AG04450 (cell line): ENCODE measurements around the gene IL36B.

GRCh38 chr2:112848756-112849260, 12.2 kb upstream of the IL1B start:
- CAGE, long polyA plus RNA, result no peak
- RRBS, result no CpG with 5 or more reads among the region's 5 CpGs

DNA sequence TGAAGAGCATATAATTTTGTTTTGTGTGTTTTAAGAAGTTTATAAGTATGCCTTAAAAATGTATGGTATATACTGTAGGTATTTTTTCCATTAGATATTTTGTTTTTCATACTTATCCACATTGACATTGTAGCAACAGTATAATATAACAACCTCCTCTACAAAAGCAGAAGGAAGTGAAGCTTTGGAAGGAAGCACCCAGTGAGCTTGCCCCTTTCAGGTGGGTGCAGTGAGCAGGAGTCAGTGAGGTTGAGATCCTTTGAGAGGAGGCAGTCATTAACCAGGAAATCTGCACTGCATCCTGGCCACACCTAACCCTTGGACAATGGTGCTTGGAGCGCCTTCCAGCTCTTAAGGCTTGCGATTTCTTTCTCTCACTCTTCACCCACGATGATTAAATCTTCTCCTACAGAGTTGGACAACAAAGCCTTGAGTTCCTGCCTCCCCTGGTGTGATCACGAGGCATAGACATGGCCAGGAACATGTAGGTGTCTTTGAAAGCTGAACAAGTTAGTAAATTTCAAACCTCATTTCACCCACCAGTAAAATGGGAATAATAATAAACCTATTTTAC, 13.9 kb downstream of the IL37 start:
- CAGE, long polyA plus RNA, result no peak
- RRBS, result no CpG with 5 or more reads among the region's 4 CpGs

GRCh38 chr2:113052701-113053168, at the start of gene IL36B:
IL36B (minus strand) TSS chr2:113052867.
- CAGE, long polyA plus RNA, result no peak
- RRBS, result no CpG with 5 or more reads among the region's 5 CpGs

DNA sequence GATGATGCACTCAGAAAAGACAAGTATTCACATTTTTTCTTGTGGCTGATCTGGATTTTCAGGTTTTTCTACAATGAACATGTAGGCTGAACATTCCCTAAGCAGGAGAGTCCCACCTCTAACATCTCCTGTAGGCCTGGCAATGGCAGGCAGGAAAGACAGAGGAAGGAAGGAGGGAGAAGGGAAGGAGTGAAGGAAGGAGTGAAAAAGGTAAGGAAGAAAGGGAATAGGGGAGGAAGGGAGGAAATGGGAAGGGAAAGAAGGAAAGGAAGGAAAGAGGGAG, 523 bp upstream of the IL36RN start:
- CAGE, long polyA plus RNA, result no peak

GRCh38 chr2:113122186-113122730, 5.1 kb upstream of the IL1RN start:
- CAGE, long polyA plus RNA, result no peak
- RRBS, result no CpG with 5 or more reads among the region's 6 CpGs

DNA sequence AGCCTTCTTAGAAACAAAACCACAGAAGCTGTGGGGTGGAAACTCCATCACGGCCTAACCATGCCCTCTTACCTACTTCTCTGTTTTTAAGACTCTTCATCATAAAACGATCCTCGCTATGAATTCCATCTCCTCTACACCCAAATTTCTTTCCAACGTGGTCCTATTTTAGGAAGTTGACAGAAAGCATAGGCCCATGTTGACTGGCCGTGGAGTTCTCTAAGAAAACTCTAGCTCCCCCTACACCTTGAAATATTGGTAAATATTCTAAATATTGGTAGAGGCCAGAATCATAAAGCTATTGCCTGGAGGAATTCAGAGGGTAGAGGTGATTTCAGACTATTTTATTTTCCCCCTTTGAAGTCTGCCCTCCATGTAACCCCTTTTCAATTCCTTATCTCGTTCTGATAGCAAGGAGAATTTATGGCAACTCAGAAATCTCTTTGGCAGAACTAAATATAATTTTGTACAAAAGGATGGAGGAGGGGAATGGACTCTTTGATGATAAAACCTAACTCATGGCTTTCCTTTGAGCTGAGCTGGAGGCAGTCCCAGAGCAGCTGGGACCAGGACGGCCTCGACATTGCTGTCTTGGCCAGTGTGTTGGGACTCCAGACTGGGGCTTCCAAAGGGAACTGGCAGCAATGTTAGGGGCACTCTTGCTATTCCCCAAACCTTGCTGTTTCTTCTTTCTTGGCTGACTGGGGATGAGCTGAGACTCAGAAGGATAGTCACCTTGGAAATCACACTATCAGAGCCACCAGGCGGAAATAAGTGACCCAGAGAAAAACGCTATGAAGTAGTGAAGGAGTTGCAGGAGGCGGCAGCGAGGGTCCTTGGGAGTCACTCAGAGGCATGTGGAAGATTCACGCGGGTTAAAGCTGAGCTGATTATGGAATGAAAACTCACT, 47.7 kb downstream of the PAX8 start:
- CAGE, long polyA plus RNA, result no peak
- RRBS, result no CpG with 5 or more reads among the region's 14 CpGs

GRCh38 chr2:113236350-113237370, 42.1 kb downstream of the PAX8 start:
- CAGE, long polyA plus RNA, result no peak
- RRBS, result 83% methylated on average over 2 of the region's 41 CpGs

GRCh38 chr2:113245683-113246663, 32.7 kb downstream of the PAX8 start:
- CAGE, long polyA plus RNA, result no peak
- RRBS, result no CpG with 5 or more reads among the region's 7 CpGs

GRCh38 chr2:113254562-113255079, 24.1 kb downstream of the PAX8 start:
- CAGE, long polyA plus RNA, result no peak
- RRBS, result no CpG with 5 or more reads among the region's 3 CpGs

- CAGE, long polyA plus RNA, result no peak
- RRBS, result no CpG with 5 or more reads among the region's 10 CpGs
Measured at GRCh38 chr2:113282819-113283595, 4.3 kb upstream of the PAX8 start.

DNA sequence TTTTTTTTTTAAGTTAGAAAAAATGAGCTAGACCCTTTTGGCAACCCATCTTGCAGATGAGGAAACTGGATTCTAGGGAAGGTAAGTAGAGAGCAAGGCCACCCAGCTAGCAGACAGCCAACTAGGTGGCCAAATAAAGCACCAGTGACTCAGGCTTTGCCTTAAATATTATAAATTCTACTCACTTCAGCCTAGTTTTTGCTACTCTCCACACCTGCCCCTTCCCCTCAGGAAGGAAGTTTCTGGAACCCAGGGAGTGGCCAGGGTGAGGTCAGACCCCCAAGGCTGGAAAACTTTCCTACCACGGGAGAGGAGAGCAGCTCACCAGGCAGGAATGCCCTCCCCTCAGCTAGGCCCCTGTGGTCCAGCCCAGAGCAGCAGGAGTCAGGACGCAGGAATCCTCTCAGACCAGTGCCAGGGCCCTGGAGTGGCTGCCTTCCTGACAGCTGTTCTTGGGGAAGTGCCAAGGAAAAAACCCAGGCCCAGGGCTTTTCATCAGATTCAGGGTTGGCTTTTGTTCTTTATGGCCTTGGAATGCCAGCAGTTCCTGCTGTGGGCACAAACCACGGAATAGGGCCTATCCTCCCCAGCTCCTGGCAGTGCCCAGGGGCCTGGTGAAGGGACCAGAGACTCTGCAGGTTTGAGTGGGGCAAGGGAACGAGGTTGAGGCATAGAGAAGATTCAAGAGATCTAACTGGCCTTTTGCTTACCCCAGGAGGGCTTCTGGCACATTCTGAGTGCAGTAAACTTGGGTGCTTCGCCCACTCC, 5.1 kb upstream of the PAX8 start:
- CAGE, long polyA plus RNA, result no peak
- RRBS, result no CpG with 5 or more reads among the region's 5 CpGs

- CAGE, long polyA plus RNA, result no peak
- RRBS, result no CpG with 5 or more reads among the region's 4 CpGs
Measured at GRCh38 chr2:113728869-113729697, 27.4 kb downstream of the SLC35F5 start.

DNA sequence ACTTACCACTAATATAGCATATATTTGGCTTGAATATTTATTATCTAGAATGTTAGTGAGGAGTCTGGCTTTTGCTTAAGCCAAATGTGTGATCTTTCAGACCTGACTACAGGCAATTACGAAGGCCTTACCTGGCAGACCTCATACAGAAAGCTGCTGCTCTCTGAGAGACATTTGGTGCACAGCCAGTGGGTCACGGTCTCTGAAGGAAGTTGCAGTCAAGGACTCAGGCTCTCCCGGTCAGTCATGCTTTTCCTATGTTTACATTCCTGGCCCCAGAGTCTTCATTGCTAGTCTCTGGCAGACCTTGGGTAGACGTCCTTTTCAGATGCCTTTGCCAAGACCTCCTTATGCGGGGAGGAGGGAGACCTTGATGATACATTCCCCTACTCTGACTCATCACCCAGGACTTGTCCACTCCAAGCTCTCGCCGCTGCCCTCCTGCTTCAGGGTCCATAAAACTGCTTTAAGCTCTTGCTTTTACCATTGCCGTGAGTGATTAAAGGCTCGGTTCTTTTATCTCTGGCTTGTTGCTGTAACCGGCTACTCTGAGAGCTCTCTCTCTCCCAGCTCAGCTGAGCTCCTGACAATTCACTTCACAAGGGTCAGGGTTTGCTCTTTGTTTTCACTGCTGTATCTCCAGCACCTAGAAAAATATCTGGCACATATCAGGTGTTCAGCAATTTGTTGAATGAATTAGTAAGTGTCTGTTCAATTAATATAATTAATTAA, 62.0 kb upstream of the SLC35F5 start:
- CAGE, long polyA plus RNA, result no peak
- RRBS, result no CpG with 5 or more reads among the region's 10 CpGs

- CAGE, long polyA plus RNA, result no peak
- RRBS, result no CpG with 5 or more reads among the region's 12 CpGs
Measured at GRCh38 chr2:113921366-113922593, 31.9 kb downstream of the ACTR3 start.

DNA sequence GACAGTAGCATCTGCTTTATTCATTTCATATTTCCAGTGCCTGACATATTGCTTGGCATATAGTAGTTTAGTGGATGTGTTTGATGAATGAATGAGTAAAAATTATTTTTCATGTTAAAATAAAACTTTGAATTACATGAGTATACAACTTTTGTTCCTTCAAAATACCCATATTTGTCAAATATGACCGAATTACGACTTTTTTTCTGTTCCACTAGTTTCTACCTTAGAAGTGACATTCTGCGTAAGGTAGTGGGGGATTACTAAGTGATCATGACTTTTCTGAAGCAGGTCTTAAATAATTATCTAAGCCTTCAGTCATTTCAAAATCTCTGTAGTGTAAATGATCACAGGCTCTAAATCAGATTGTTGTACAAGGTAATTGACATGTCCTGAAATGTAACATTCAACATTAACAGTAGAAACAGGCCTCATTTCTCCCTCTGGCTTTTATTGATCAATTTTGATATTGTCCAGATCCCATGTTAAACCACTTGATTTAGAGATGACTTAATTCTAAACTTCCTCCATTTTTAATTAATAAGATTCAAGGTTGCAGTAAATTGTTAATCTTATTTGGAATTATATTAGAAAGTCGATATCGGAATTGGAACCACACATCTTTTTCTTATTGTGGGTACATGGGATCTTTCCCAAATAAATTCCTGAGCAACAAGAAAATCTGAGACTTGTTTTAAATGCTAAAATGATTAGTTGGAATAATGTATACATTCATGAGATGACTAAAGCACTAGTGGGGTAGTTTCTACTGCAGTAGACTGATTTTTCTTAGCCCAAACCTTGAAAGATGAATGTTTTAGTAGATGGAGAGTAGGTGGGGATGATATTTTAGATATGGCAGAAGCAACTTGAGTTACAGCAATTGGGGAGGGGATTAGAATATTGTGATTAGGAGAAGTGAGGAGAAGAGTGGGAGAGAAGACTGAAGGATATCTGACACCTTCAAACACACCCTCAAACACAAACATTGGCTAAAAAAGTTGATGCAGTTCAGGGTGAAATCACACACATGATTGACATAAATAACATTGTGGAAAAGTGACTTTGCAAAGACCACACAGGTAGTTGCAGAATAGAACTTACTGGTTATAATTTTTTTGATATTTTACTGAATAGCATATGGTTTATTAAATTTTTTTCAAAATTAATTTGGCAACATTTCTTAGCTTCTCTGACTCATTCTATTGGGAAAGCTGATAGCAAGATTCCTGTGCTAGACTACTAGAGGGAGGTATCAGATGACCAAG, 72.5 kb downstream of the ACTR3 start:
- CAGE, long polyA plus RNA, result no peak
- RRBS, result no CpG with 5 or more reads among the region's 5 CpGs

- CAGE, long polyA plus RNA, result no peak
- RRBS, result no CpG with 5 or more reads among the region's 8 CpGs
Measured at GRCh38 chr2:113963910-113964790, 74.3 kb downstream of the ACTR3 start.

DNA sequence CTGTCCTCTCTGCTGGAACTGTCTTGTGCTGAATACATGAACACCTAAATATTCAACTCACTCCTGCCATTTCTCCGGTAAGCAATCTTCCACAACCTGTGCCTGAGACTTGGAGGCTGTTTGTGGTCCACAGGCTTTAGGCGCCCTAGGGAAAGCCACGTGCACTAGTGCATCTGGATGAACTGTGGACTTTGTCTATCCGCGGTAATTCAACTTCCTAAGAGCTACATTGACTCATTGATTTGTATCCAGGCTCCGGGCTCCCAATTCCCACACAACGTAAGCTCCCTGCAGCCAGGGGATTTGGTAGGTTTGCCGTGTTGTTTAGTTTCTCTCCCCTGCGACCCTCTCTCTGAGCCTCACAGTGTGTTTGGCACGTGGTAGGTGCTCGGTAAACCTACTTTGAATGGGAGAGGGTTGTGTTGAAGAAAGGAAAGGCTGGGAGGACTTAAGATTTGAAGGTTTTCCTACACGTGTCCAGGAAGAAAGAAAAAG, 718.2 kb downstream of the DPP10 start:
- CAGE, long polyA plus RNA, result no peak
- RRBS, result no CpG with 5 or more reads among the region's 12 CpGs

DNA sequence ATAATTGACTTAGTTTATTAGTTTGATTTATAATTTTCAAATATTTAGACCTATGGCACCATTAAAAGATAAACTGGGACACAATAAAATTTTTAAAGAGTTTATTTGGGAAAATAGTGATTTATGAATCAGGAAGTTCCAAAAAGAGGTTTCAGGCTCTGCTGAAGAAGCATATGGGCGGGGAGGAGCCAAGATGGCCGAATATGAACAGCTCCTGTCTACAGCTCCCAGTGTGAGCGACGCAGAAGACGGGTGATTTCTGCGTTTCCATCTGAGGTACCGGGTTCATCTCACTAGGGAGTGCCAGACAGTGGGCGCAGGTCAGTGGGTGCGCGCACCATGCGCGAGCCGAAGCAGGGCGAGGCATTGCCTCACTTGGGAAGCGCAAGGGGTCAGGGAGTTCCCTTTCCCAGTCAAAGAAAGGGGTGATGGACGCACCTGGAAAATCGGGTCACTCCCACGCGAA, 289.2 kb upstream of the DDX18 start:
- CAGE, long polyA plus RNA, result no peak
- RRBS, result no CpG with 5 or more reads among the region's 19 CpGs

DNA sequence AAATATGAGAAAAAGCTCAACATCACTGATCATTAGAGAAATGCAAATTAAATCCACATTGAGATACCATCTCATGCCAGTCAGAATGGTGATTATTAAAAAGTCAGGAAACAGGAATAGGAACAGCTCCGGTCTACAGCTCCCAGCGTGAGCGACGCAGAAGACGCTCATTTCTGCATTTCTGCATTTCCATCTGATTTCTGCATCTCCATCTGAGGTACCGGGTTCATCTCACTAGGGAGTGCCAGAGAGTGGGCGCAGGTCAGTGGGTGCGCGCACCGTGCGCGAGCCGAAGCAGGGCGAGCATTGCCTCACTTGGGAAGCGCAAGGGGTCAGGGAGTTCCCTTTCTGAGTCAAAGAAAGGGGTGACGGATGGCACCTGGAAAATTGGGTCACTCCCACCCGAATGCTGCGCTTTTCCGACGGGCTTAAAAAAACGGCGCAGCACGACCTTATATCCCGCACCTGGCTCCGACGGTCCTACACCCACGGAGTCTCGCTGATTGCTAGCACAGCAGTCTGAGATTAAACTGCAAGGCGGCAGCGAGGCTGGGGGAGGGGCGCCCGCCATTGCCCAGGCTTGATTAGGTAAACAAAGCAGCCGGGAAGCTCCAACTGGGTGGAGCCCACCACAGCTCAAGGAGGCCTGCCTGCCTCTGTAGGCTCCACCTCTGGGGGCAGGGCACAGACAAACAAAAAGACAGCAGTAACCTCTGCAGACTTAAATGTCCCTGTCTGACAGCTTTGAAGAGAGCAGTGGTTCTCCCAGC, 10.6 kb upstream of the DDX18 start:
- CAGE, long polyA plus RNA, result no peak
- RRBS, result 79% methylated on average over 1 of the region's 33 CpGs

DNA sequence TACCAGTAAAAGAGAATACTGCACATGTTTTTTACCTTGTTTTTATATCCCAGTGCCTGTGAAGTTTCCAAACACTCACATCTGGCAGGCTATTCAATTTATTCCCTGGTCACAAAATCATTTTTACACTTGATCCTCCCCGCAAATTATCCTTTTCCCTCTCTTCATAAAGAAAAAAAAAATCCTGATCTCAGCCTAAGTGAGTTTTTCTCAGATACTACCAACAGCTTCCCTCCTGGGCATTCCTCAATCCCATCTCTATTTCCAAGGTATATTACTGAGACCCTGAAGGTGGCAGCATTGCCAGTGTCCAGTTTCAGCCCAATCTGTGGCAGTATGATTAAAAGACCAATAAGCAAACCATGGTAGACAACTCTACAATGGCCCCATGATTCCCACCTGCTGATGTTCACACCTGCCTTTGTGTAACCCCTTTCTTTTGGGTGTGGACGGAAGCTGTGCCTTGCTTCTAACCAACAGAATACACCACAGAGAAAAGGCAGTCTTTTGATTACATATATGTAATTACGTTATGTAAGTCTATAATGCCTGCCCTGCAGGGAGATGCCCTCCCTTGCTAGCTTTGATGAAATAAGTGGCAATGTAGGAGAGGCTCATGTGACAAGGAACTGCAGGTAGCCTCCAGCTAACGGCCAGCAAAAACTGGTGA, 45.1 kb downstream of the CCDC93 start:
- CAGE, long polyA plus RNA, result no peak
- RRBS, result no CpG with 5 or more reads among the region's 4 CpGs